Mesenteric fat pad (tissue), 1 donor: ENCODE results near the genes LMTK3, PPP1R15A and CGB5.

GRCh38 chr19:48511315-48511941 lies at the start of gene LMTK3:
Gene LMTK3, minus strand, starts transcription at chr19:48511835.
- PRO-cap, result no peak

DNA sequence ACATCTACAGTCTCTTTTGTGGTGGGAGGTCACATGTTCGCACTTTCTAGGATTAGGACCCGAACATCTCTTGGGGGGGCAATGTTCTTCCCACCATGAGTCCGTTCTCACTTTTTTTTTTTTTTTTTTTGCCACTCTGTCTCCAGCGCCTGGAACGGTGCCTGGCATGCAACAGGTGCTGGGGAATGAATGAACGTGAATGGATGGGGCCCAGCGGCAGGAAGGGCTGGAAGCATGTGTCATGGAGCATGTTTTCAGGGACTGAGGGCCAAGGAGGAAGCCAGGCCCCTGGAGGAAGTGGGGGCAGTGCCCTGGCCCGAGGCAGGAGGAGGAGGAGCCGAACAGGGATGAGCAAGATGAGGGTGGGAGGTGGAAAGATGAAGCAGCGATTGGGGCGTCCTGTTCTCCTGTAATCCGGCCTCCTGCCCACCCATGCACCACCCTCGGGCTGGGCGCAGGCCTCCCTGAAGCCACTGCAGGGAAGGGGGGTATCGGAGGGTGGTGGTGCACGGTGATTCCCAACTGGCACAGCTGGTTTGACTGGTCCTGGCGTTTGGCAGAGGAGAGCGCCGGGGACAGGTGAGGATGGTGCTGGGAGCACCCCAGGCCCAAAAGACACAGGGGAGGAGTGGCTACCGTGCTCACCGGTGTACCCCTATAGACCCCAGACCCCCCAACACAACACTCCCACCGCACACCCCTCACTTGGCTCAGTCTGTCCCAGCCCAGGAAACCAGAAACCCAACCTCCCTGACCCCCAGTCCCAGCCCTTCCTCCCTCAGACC lies 8.7 kb upstream of the SULT2B1 start:
- PRO-cap, result no peak

- PRO-cap, result no peak
These were observed 2.2 kb downstream of the SPACA4 start for GRCh38 chr19:48608701-48609240.

GRCh38 chr19:48623695-48624545 lies 4.6 kb downstream of the SPHK2 start:
- PRO-cap, result no peak

DNA sequence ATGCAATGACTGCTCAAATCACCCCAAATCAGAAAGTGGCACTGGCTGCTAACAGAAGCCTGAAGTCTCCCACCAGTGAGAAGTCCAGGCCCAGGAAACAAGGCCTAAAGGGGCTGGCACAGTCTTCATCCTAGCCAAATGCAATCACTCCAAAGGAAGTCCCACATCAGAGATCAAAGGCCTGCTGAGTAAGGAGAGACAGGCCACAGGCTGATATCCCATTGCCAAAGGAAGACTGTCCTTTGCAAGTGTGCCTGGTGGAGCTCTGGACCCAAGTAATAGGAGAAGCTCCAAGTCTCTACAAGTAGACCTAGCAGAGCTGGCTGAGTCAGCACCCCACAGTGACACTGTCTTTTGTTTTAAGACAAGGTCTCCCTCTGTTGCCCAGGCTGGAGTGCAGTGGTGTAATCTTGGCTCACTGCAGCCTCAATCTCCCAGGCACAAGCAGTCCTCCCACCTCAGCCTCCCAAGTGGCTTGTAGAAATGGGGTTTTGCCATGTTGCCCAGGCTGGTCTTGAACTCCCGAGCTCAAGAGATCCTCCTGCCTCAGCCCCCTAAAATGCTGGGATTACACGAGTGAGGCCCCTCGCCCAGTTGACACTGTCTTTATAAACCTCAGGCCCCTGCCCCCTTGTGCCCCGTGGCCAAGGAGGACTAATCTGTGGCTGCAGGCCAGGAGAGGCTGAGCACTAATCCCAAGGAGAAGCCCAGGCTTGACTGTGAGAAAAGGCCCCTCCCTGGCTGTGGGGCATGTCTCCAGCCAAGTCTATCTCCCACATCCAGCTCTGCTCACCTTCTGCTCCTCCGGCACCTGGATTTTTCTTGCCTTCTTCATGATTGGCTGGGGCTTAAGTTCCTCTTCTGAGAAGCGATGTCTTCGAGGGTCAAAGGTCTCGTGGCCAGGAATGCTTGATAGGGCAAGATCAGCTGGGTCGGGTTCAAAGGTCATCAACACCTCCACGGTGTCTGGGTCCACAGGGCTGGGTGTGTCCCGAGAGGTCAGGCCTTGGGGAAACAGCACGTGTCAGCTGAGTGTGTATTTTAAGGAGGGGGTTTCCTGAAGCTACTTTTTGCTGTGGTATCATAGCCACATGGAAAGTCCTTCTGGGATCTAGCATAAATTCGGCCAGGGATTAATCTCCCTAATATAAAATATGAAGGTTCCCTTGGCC lies 4.1 kb downstream of the DBP start:
- PRO-cap, result no peak

DNA sequence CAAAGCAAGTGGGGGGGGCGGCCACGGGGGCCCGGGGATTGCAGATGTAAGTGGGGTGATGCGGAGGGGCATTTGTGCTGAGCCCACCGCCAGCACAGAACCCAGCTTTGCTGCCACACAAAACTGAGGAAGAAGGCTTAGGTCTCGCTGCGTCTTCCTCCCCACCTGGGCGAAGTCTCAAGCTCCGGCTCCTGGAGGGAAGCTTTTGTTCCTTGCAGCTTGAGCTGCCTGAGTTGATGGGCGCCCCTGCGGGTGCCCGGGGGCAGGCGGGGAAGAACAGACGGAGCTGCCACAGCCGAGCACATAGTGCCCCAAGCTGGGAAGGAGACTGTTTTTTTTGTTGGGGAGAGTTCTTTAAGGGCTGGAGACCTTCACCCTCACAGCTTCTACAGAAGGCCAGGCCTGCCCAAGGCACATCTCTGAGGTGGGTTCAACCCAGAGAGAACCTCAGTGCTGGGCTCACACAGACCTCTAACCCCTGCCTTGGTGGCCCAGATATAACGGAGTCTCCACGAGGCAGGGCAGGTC lies 1.6 kb upstream of the NTN5 start:
- PRO-cap, result no peak

DNA sequence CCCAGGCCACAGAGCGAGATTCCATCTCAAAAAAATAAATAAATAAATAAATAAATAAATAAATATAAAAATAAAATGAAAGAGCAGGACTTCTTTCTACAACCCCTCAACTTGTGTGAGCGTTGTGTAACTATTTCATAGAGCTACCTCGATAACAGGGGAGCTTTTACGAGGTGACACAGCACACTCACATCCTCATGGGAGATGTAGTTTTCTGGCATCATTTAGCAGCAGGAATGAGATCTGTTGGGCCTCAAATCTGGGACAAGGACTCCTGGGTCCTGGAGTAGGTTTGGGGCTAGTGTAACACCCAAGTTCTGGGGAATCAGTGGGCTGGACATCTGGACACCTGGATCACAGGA lies 3.8 kb downstream of the FGF21 start:
- PRO-cap, result no peak

- PRO-cap, result no peak
These were observed 2.9 kb downstream of the BCAT2 start for GRCh38 chr19:48807669-48808533.

DNA sequence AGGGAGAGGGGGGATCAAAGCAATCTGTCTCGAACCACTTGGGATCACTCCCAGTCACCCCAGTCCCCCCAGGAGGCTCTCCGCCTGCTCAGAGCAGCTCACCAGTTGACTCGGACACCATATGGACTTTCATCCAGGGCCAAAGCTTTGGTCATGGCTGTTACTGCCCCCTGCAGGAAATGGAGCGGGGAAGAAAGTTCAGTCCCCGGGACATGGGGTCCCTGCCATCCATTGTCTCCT lies 2.7 kb upstream of the BCAT2 start:
- PRO-cap, result no peak

DNA sequence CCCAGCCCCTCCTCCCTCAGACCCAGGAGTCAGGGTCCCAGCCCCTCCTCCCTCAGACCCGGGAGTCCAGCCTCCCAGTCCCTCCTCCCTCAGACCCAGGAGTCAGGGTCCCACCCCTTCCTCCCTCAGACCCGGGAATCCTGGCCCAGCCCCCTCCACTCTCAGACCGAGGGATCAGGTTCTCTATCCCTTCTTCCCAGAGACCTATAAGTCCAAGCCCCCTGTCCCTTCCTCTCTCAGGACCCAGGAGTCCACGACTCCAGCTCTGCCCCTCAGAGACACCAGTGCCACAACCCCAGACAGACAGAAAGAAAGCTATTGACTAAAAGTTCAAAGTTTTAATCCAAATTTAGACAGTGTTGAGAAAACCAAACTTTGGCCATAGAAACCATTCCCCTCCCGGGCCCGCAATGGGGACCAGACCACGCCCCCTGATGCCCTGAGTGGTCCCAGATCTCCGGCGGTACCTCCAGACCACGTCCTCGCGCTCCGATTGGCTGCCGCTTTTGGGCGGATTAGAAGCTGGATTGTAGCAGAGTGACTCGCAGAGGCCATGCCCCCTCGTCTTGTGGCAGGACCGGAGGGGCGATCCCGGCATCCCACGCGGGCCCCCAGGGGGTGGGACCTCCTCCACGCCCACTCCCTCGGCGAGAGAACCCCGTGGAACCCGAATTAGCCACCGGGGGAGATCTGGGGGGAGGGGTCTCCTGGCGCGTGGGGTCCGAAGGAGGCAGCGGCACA lies 653 bp upstream of the HSD17B14 start:
- PRO-cap, result unidirectional peak, minus-strand start at position 412 of the sequence

DNA sequence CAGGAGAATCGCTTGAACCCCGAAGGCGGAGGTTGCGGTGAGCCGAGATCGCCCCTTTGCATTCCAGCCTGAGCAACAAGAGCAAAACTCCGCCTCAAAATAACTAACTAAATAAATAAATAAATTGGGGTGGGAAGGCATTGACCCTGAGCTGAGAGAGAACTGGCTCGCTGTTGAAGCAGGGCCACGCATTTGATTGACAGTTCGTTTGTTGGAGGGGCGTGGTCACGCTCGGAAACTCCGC lies 276 bp upstream of the PPP1R15A start:
- PRO-cap, result no peak

GRCh38 chr19:48872267-48872856 lies at the start of gene PPP1R15A:
Gene PPP1R15A, plus strand, starts transcription at chr19:48872421.
- PRO-cap, result unidirectional peak, plus-strand start at chr19:48872421

- PRO-cap, result no peak
These were observed 1.9 kb downstream of the PPP1R15A start for GRCh38 chr19:48874207-48874351.

GRCh38 chr19:48878290-48879530 lies 6.5 kb downstream of the PPP1R15A start:
- PRO-cap, result no peak

DNA sequence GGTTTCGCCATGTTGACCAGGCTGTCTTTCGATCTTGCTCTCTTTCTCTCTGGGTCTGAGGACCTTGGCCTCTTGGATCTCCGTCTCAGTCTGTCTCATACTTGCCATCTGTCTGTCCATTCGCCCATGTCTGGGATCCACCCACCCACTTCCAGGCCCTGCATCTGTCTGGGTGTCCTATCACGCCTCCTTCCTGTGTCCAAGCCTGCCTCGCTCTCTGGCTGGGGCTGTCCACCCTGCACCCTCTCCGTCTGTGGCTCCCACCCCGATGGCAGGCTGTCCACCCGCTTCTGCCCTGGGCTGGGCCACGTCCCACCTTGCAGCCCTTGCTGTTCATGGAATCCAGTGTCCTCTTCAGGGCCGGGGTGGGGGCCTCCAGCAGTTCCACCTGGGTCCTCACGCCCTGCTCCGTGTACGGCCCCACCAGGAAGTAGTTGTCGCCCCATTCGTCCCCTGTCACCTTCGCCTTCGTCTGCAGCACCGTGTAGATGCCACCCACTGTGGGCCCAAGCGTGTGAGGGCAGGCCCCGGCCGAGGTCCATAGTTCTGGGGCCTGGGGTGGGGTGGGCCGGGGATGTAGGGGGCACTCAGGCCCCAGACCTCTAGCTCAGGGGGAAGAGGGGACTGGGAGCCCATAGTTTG lies 2.0 kb downstream of the GYS1 start:
- PRO-cap, result no peak

DNA sequence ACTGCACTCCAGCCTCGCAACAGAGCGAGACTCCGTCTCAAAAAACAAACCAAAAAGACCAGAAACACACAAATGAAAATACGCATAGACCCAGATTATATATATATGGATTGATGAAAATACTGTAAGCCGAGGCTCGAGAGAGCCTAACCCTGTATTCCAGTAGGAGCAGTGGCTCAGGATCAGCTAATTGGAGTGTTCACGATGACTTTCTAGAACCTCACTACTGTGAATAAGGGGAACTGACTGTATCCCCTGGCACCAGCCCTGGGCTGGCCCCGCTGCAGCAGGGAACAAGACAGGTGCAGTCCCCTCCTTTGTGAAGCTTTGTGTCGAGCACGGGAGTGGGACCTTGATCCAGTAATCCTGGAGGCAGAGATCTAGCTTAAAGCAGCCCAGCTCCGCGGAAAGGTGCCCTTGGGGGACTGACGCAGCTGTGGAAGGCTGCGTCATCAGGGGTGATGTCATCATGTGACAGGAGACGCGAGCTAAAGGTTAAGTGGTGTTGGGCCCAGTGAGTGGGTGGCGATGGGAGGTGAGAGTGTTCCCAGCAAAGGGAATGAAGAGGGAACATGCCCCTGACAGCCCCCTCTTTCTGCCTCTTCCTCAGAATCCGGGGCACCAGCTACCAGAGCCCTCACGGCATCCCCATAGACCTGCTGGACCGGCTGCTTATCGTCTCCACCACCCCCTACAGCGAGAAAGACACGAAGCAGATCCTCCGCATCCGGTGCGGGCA lies 2.8 kb downstream of the LHB start:
- PRO-cap, result no peak

- PRO-cap, result no peak
These were observed at the start of gene CGB5 for GRCh38 chr19:49043640-49044007. Gene CGB5, plus strand, starts transcription at chr19:49043848.

- PRO-cap, result no peak
These were observed 6.3 kb upstream of the LIN7B start for GRCh38 chr19:49107364-49108802.

- PRO-cap, result no peak
These were observed 10.0 kb downstream of the PPFIA3 start for GRCh38 chr19:49129253-49129757.

DNA sequence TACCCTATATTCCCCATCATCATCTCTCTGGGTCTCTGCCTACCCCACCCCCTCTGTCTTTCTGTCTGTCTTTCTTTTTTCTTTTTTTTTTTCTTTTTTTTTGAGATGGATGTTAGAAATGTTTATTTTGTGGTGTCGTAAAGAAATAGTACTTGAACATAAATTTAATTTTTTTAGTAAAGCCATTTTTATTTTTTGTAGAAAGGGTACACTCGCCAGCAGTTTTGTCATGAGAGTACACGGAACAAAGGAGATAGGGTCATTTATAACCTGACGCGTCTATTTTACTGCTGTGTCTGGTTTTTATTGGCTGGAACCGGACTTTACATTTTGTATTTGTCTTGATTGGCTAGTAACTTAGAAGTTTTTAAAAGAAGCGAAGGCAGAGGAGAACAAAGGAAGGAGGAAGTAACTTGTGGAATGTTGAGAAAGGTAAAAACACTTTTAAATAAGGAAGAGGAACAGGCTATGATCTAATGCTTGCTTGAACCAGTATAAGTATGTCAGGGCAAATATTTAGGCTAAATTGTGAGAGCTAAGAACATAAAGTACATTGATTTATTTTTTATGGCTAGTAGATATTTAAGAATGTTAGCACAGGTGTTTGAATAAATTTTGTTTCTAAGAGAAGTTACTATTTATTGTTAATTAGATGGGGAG lies 43.5 kb downstream of the TRPM4 start:
- PRO-cap, result no peak